Adrenal gland (tissue), 7 donors: ENCODE results near the genes LRG1 and SEMA6B.

DNA sequence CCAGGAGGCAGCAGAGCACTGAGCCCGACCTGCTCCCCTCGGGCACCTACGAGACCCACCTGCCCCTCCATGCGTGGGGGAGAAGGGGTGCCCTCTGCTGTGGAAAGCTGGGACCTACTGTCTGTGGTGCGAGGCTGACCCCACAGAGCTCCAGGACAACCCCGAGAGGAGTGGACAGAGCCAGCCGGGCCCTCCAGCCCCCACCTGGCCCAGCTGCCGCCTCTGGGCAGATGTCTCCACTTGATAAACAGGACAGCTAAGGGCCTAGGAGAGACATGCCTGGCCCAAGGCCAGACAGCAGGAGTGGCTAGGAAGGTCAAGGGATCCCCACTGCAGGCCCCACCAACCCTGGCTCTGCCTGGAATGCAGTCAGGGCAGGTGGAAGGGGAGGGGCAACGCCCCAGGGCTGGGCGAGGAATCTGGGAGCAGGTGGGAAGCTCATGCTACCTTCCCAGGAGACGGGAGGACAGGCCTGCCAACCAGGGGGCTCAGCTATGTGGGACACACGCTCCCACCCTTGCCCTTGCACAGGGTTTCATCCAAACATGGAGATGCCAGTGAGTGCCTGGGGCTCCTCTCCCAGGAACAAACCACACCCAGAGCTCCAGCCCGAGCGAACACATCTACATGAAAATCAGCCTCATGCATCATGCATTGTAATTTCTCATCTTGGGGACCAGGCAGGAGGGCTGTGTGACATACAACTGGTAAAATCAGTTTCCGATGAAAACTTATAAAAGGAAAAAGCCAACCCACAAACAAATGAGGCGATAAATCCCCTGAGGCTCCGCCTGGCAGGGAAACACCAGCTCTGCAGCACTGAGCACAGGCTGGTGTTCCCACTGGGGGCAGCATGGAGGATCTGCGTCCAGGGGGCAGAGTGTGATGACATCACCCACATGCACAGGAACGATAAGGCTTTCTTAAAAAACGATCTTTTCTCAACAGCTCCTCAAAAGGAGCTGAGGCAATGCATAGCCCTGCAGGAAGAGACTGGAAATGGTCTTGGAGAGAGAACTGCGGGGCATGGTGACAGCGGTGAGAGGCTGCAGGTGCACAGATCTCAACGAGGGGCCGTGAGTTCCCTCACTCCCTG is 25.0 kb downstream of the SH3GL1 start:
- PRO-cap, 3 experiments, result no peak in any of the 3 experiments
- RAMPAGE, long total RNA, 4 experiments, result no peak in any of the 4 experiments
- RRBS, result no CpG with 5 or more reads among the region's 24 CpGs

DNA sequence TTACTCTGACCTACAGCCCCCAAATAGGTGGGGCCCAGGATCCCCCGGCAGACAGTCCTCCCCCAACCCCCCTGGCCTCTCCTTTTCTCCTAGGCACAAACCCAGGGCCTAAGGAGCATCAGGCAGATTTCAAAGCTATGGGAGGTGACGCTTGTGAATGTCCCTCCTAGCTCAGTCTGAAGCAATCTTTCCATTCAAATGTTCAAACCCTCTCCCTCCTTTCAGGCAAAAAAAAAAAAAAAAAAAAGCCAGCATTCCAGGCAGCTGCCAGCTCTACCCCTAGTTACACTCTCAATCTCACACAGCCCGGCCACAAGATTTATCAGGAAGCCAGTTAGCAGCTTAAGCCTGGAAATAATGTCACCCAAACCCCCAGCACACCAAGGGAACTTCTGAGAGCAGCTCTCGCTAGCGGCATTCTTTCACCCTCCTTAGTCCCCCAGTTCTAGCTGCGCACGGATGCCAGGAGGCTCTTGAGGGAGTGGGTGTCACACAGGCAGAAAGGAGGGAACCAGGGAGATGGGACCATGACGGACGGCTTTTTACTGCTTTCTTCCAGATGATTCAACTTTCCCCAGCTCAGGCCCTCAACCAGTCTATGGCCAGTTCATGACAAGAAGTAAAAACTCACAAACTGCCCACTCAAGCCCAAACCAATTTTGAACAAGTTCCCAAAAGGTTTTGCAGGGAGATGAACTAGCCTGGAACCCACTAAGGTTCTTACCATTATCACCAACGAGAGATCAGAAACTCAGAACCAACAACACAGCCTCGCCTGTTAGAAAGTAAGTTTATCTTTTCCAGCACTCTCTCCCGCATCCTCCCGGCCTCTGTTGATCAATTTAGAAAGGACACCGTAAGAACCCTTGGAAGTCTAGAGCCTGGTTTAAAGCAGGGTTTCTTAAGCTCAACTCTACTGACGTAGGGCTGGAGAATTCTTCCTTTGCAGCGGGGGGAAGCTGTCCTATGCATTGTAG is 6.2 kb downstream of the SH3GL1 start:
- PRO-cap, 3 experiments, result peak in 3 of 3 experiments; most common plus-strand start position 282 of the sequence (in 3); most common minus-strand start position 80 of the sequence (in 1)
- RAMPAGE, long total RNA, 4 experiments, result no peak in any of the 4 experiments
- RRBS, result no CpG with 5 or more reads among the region's 16 CpGs

GRCh38 chr19:4396547-4397171 is 3.7 kb downstream of the SH3GL1 start:
- PRO-cap, 3 experiments, result peak in 1 of 3 experiments; most common minus-strand start chr19:4396946 (in 1)
- RAMPAGE, long total RNA, 4 experiments, result no peak in any of the 4 experiments
- RRBS, result no CpG with 5 or more reads among the region's 10 CpGs

DNA sequence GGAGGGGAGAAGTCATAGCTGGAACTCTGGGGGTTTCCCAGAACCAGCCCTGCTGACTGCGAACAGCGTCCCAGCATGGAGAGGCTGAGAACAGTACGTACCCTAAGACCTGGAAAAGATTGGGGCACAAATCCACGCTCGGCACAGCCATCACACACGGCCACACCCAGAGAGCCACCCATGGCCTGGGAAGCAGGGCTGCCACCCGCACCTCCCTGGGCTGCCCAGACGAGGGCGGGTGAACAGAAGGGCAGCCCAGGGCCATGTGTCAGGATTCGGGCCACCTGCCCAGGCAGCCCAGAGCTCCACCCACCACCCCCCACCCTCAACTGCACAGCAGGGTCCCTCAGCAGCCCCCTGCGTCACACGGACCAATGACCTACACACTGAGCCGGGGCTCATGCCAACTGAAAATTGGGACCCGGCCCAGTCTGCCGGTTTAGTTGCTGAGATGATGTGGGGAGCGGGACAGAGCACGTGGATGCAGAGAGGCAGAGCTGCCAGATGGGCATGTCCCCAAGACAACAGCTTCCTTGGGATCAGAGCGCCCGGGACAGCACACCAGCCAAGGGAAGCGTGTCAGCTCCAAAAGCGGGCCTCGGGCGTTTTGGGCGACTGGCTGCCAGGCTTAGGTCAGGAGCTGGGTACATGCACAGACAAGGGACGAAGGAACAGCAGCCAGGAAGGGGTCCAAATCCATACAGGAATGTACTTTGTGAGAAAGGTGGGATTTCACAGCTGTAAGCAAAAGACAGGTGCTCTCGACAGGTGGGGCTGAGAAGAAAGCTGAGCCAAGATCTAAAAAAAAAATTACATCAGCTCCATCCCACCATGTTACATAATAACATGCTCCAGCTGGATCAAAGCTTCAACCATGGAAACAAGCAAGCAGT is 8.3 kb downstream of the UBXN6 start:
- PRO-cap, 3 experiments, result peak in 3 of 3 experiments; most common plus-strand start position 542 of the sequence (in 3); most common minus-strand start position 229 of the sequence (in 2)
- RAMPAGE, long total RNA, 4 experiments, result start-site peak on the minus strand in 4 of 4 experiments, centred at positions 173 to 221 of the sequence, 22 to 120 reads per replicate
- RRBS, result 41% methylated on average over 4 of the region's 26 CpGs

- PRO-cap, 3 experiments, result peak in 3 of 3 experiments; most common plus-strand start chr19:4455144 (in 3); most common minus-strand start chr19:4455030 (in 2)
- RAMPAGE, long total RNA, 4 experiments, result start-site peak on the minus strand in 4 of 4 experiments, at chr19:4455003-4455907 at its widest, 5 to 59 reads per replicate
- RRBS, result 75% methylated on average over 2 of the region's 37 CpGs
These were observed 2.3 kb downstream of the UBXN6 start for GRCh38 chr19:4454870-4456212.

DNA sequence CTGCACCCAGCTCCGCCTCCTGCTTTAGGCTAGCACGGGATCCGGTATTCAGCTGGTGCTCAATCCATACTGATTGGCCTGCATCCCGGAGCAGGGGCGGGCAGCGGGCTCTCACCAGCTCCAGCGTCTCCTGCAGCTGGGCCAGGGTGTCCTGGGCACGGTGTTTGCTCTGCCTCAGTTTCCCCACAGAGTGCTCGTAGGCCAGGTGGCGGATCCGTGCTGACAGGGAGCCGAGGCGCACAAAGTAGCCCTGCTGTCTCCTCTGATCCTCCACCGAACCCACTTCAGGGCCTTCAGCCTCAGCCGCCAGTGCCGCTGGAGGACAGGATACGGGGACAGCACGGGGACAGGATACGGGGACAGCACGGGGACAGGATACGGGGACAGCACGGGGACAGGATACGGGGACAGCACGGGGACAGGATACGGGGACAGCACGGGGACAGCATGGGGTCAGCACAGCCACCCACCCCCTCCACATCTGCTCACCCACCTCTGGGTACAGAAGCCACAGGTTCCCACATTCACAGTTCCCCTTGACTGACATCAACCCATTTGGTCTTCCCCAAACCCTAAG is 7.3 kb upstream of the PLIN4 start:
- PRO-cap, 3 experiments, result peak in 1 of 3 experiments; most common minus-strand start position 311 of the sequence (in 1)
- RAMPAGE, long total RNA, 4 experiments, result no peak in any of the 4 experiments
- RRBS, result 85% methylated on average over 4 of the region's 26 CpGs

GRCh38 chr19:4539581-4540631 is at the start of gene LRG1:
TSS of gene LRG1 (minus strand) at chr19:4540036.
- PRO-cap, 3 experiments, result peak in 1 of 3 experiments; most common minus-strand start chr19:4540036 (in 1)
- RAMPAGE, long total RNA, 4 experiments, result start-site peak on the minus strand in 4 of 4 experiments, at chr19:4540035-4540140 at its widest, 14 to 385 reads per replicate
- RRBS, result 15% methylated on average over 3 of the region's 15 CpGs

- PRO-cap, 3 experiments, result no peak in any of the 3 experiments
- RAMPAGE, long total RNA, 4 experiments, result no peak in any of the 4 experiments
- RRBS, result no CpG with 5 or more reads among the region's 13 CpGs
These were observed 7.4 kb upstream of the LRG1 start for GRCh38 chr19:4547058-4547716.

DNA sequence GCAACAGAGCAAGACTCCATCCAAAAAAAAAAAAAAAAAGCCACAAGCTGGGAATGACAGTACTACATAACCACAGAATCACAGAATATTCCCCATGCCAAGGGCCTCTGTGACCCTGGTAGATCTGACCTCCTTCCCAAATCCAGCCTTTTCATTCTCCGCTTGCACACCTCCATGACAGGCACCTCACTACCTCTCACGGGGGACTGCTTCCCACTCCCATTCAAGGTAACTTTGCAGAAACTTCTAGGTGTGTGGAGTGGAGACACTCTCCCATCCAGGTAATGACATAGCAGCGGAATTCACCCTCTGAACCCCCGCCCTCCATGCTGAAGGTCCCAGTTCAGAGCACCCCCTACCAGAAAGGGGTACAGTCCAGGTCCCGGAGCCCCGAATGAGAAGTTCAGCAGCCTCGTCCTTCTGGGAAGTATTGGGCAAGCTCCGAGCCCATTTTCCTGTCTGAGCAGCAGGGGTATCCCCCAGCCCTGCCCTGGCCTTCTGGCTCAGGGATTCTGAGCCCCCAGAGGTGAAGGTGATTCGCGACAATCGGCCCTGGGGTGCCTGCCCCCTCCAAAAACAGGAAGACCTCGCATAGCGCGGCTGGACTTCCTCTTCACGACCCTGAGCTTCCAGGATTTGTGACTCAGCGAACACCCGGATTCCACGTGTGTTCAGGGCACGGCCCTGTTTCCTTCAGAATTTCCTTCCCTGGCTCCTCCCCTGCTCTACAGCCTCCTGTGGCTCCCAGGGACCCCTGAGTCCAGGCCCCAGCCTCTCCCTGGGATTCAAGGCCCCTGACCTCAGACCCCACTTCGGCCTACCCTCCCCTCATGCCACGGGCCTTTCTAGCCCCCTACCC is at the start of gene SEMA6B:
SEMA6B (minus strand) TSS at position 514 of the 859 bp plus-strand sequence.
- PRO-cap, 3 experiments, result peak in 3 of 3 experiments; most common minus-strand start position 640 of the sequence (in 3)
- RAMPAGE, long total RNA, 4 experiments, result start-site peak on the minus strand in 2 of 4 experiments, centred at positions 574 to 603 of the sequence, 15 to 18 reads per replicate
- RRBS, result no CpG with 5 or more reads among the region's 21 CpGs

GRCh38 chr19:4636024-4636779 is 3.1 kb upstream of the TNFAIP8L1 start:
- PRO-cap, 3 experiments, result peak in 2 of 3 experiments; most common minus-strand start chr19:4636261 (in 2)
- RAMPAGE, long total RNA, 4 experiments, result no peak in any of the 4 experiments
- RRBS, result 4% methylated on average over 11 of the region's 51 CpGs

DNA sequence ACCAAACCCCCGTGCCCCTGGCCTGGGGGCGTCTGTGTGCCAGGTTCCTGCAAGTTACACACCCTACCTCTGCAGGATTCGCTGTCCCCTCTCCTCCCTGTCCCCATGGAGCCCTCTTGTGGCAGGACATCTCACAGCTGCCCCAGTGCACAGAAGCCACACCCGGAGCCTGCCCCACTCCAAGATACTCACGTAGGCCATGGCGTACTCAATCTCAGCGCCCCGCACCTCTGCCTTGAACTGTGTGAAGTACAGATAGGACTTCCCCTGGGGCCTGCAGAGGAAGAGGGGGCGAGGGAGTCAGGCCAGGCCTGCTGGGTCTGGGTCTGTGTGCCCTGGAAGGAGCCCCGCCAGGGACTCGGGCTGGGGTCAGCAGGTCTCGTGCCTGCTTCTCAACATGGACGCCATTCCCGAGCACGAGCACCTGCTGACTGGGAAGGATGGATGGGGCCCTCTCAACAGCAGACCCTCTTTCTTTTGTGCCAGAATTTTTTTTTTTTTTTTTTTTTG is 9.6 kb downstream of the MYDGF start:
- PRO-cap, 3 experiments, result no peak in any of the 3 experiments
- RAMPAGE, long total RNA, 4 experiments, result no peak in any of the 4 experiments
- RRBS, result no CpG with 5 or more reads among the region's 15 CpGs

DNA sequence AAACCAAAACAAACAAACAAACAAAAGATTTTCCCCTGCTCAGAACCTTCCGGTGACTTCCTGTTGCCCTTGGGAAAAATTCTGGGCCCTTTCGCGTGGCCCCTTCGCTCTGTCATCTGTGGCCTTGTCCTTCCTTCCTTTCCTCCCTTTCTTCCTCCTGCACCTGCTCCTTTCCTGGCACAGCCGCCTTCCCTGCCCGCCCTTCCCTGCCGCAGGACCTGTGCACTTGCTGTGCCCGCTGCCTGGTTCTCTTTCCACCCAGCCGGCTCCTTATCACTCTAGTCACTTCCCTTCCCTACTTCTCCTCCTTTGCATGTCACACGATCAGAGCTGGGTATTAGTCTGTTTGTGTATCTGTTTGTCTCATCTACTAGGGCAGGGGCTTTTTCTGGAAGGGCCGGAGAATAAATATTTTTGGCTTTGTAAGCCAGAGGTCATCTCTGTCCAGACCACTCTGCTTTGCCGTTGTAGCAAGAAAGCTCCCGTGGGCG is 5.9 kb downstream of the KDM4B start:
- PRO-cap, 3 experiments, result peak in 2 of 3 experiments; most common minus-strand start position 254 of the sequence (in 2)
- RAMPAGE, long total RNA, 4 experiments, result no peak in any of the 4 experiments
- RRBS, result no CpG with 5 or more reads among the region's 14 CpGs

DNA sequence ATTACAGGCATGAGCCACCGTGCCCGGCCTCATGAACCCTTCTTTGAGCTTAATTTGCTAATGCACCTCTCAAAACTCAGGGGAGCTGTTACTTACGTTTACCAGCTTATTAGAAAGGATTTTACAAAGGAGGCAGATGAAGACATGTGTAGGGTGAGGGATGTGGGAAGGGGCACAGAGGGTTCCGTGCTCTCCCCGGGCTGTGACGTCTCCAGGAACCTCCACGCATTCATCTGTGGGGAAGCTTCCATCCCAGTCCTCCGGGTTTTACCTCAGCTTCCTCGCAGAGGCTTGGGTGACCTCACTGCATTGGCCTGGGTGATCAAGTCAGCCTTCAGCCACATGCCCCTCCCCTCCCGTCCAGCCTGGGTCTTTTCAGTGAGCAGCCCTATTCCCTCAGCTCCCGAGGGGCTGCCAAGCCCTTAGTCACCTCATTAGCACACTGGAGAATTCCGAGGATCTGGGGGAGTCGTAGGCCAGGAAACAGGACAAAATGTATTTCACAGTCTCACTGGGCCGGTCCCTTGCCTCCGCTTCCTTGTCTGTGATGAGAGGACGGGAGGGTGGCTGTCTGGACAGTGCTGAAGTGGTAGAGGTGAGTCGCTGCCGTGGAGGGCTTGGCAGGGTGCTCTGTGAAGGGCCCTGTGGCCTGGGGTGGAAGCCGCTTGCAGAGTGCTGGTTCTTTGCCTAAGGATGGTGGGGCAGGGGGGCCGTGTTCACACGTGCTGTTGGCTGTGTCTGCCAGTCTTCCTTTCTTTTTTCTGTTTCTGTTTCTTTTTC is 19.8 kb downstream of the KDM4B start:
- PRO-cap, 3 experiments, result peak in 2 of 3 experiments; most common plus-strand start position 399 of the sequence (in 2); most common minus-strand start position 235 of the sequence (in 1)
- RAMPAGE, long total RNA, 4 experiments, result no peak in any of the 4 experiments
- RRBS, result 87% methylated on average over 4 of the region's 21 CpGs

GRCh38 chr19:5046477-5047071 is 77.7 kb downstream of the KDM4B start:
- PRO-cap, 3 experiments, result no peak in any of the 3 experiments
- RAMPAGE, long total RNA, 4 experiments, result no peak in any of the 4 experiments
- RRBS, result 7% methylated on average over 2 of the region's 17 CpGs

DNA sequence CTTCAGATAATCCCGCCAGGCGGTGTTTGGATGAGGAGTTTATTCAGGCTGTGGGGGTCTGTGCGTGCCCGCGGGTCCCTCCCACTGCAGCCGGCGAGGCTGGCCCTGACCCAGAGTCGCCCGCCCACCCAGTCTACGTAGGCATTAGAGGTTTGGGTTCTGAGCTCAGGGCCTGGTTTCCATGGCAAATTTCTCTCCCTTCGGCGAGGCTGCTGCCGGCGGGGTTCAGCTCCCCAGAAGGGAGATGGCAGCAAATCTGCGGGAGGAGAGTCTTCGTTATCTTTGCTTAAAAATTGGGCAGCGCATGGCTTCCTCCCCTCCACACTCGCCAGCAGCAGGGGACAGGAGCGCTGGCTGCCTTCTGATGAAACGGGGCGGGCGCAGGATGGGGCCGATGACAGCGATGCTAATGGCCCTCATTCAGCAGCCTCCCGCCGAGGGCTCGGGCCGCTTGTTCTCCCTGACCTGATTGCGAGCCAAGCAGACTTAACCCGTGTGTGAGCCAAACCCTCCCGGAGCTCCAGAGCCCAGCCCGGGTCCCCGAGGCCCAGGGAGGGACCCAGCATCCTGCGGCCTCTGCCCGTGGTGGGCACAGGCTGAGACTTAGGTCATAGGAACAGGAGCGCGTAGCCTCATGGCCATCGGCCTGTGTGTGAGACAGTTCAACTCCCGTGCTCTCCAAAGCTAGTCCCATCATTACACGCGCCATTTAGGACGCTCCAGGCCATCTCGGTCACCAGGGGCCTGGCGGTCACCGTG is 90.2 kb downstream of the KDM4B start:
- PRO-cap, 3 experiments, result no peak in any of the 3 experiments
- RAMPAGE, long total RNA, 4 experiments, result no peak in any of the 4 experiments
- RRBS, result no CpG with 5 or more reads among the region's 45 CpGs

GRCh38 chr19:5090715-5091919 is 122.2 kb downstream of the KDM4B start:
- PRO-cap, 3 experiments, result peak in 1 of 3 experiments; most common plus-strand start chr19:5091275 (in 1)
- RAMPAGE, long total RNA, 4 experiments, result no peak in any of the 4 experiments
- RRBS, result 89% methylated on average over 4 of the region's 39 CpGs

- PRO-cap, 3 experiments, result no peak in any of the 3 experiments
- RAMPAGE, long total RNA, 4 experiments, result no peak in any of the 4 experiments
- RRBS, result 95% methylated on average over 4 of the region's 15 CpGs
These were observed 132.8 kb downstream of the KDM4B start for GRCh38 chr19:5101726-5102124.

DNA sequence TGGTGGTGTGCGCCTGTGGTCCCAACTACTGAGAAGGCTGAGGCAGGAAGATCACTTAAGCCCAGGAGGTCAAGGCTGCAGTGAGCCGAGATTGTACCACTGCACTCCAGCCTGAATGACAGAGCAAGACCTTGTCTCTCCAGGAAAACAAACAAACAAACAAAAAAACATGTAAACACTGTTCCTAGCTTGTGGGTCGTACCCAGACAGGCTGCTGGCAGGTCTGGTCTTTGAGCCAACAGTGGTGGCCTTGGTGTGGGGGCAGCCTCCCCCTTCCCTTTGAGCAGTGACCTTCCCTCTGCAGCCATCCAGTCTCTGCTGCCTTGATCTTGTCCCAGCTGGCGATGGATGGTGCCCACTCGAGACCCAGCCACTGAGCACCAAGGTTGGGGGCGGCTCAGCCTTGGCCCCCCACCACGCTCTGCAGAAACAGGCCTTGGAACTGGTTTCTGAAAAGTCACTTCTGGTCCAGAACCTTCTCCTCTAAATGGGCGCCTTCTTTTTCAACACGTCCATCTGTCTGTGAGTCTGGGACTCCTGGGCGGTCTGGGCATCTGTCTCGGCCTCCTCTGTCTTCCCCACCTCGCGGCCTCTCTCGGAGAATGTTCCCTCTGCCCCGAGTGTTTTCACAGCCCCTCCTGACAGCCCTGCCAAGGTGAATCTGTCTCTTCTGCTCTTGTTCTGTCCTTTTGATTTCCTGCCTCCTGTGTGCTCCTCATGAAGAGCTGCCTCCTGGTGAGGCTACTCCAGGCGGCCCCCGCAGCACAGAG is 143.4 kb downstream of the KDM4B start:
- PRO-cap, 3 experiments, result no peak in any of the 3 experiments
- RAMPAGE, long total RNA, 4 experiments, result no peak in any of the 4 experiments
- RRBS, result no CpG with 5 or more reads among the region's 17 CpGs

DNA sequence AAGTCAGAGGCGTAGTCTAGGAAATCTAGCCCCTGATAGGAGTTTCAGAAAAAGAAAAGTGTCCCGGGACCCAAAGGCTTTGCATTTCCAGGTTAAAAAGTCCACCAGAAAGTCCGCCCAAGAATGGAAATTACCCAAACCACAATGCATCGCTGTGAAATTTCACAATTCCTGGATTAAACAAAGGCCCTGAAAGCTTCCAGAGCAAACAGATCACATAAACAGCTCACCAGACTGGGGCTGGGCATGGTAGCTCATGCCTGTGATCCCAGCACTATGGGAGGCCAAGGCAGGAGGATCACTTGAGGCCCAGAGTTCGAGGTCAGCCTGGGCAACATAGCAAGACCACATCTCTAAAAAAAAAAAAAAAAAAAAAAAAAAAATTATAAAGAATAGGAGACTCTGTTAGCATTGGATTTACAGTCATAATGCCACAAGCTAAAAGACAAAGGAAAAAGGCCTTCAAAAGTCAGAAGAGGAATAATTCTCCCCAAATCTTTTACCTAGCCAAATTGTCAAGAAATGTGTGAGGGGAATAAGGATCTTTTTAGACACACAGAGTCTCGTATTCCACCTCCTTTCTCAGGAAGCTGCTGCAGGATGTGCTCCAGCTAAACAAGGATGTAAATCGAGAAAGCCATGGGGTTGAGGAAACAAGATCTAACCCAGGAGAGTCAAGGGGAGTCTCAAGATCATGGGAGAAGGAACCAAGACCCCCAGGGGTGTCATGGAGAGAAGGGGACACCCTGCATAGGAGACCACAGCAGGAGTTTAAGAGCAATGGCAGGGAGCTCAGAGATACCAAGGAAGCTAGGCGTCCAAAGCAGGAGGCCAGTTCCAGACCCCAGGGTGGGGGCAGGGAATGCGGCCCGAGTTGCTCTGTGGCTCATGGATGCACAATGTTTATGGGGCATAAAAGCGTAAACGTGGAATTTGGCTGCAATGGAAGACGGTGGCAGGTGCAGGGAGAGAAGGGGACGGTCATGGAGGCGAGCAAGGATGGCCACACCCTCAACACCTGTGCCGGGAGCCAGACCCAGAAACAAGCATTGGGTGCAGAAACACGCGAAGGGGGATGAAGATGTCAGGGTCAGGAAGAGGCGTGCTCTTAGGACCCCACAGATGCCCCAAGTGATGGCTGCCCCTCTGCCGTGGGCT is 147.3 kb downstream of the KDM4B start:
- PRO-cap, 3 experiments, result no peak in any of the 3 experiments
- RAMPAGE, long total RNA, 4 experiments, result no peak in any of the 4 experiments
- RRBS, result no CpG with 5 or more reads among the region's 20 CpGs

DNA sequence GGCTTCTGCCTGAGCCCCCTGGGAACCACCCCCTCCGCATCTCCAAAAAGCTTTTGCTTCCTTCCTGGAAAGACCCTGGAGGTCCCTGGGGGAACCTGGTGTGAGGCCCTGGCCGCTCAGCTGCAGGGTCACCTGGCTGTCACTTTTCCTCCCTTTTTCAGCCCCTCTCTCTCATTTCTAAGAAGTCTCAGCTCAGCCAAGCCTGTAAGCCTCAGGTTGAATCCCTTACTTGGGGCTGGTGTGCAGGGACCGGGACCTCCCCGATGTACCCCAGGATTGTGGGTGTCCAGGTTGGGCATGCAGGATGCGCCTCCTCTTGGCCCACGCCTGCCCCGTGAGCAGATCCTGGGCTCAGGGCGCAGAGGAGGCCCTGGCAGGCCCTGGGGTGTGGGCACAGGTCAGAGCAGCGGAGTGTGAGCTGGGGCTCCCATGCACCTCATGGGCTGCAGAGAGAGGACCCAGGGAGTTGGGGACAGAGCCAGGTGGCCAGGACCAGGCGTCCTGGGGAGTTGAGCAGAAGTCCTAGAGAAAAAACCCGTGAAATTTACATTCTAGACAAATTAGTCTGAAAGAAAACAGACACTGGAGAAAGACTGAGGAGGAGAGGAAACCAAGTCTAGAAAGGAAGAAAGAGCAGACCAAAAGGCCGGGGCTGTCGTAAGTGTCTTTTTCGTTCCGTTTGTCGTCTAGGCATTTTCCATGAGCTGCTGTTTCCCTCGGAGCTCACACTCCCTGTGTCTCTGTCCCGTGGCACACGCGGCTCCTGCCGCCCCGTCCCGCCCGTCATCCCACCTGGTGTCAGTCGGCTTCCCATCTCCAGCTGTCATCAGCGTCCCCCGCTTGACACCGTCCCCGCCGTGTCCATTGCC is 149.9 kb downstream of the KDM4B start:
- PRO-cap, 3 experiments, result no peak in any of the 3 experiments
- RAMPAGE, long total RNA, 4 experiments, result no peak in any of the 4 experiments
- RRBS, result no CpG with 5 or more reads among the region's 30 CpGs